Right cardiac atrium (tissue), 1 donor: ENCODE measurements around a stretch of chr2.

DNA sequence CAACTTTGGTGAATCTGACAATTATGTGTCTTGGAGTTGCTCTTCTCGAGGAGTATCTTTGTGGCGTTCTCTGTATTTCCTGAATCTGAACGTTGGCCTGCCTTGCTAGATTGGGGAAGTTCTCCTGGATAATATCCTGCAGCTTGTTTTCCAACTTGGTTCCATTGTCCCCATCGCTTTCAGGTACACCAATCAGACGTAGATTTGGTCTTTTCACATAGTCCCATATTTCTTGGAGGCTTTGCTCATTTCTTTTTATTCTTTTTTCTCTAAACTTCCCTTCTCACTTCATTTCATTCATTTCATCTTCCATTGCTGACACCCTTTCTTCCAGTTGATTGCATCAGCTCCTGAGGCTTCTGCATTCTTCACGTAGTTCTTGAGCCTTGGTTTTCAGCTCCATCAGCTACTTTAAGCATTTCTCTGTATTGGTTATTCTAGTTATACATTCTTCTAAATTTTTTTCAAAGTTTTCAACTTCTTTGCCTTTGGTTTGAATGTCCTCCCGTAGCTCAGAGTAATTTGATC, 214.8 kb downstream of the SLC8A1 start:
- PRO-cap, result no peak

- PRO-cap, result no peak
Measured at GRCh38 chr2:40282466-40283003, 169.4 kb downstream of the SLC8A1 start.

DNA sequence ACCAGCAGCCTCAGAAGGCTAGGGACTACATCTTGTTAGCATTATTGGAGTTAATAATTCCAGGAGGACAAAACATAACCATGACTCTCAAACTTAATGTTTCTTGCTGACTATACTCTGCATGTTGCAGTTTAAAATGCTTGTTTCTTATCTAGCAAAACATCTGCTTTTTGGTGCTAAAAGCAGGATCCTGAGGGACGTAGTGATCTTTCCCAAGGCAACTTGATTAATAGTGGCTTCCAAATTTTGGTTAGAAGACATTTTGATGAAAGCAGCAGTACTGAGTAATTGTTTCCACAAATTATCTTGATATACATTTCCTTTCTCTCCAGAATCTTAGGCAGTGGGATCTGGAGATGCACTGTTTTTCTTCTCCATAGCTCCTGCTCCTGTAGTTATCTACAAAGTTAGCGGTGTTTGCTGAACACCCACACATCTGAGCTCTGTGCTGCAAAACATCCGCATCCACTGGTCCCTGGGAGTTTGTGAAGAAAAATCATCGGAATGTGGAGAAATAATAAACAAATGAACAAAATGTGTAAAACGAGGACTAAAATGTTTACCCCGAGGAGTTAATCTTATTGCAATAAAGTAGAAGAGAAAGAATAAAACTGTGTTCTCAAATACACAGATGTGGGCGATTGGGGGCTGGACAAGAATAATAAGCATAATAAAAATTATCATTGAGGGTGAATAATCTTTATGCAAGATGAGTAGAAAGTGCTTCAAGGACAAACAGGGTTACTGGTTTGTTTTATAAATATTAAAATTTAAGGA, 326.9 kb upstream of the PKDCC start:
- PRO-cap, result no peak

DNA sequence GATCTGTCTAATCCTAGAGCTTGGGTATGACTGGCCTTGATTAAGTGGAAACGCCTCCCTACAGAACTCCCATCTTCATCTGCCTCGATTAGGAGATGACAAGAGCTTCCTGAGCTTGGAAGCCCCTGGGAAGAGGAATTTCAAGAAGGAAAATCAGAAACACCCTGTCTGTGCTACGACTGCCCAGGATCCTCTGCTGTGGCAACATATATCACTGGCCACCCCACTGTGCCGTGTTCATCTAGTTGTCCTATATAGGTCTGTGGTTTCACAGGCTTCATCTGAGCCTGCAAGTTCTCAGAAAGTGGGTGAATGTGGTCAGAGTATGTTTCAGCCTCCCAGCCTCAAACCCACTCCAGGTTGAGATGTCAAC, 151.4 kb upstream of the PKDCC start:
- PRO-cap, result no peak

DNA sequence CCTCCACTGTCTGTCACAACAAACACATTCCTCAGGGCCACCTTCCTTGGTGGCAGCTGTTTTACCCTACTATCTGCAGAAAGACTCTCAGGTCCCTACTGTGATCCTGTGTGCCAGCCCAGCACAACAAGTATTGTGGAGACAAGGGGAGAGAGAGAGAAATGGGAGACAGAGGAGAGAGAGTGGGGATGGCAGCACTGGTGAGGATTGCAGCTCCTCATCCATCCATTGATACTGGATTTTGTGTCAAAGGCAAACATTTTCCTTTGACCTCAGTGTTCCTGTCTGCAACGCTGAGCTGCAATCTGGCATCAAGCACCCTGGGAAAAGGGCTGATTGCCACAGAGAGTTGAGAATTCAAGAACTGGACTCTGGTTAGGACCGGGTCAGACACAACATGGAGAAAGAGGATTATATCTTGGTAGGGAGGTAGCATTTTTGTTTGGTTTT, 82.1 kb upstream of the PKDCC start:
- PRO-cap, result no peak

- PRO-cap, result no peak
Measured at GRCh38 chr2:42049463-42049970, 1.7 kb downstream of the PKDCC start.

DNA sequence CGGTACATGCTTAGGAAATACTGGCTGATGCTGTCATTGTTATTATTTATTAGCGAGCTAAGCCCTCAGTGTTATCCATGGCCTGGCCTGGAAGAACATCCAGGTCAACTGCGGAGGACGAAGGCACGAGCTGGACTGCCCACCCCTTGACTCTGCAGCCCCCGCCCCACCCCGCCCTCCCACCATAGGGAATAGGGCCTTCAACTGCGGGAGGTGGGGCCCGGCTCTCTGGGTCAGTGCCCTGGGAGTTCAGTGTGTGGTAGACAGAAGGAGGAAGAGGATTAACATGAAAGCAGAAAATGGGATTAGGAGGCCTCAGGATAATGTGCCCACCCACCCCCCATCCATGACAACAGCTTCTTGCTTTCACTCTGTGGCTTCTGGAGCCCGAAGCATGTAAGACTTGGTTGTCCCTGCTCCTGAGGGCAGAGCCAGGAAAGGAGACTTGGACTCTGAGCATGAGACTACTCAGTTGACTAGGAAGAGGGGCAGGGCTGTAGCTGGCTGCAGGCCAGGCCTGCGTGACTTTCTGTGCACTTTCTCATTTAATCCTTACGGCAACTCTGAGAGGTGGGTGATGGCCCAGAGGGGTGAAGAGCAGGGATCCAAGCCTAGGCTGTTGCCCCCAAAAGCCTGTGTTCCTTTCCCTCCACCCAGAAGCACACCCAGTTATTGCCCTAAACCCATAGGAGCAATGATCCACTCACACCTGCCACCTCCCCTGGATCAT, 13.3 kb downstream of the PKDCC start:
- PRO-cap, result no peak

DNA sequence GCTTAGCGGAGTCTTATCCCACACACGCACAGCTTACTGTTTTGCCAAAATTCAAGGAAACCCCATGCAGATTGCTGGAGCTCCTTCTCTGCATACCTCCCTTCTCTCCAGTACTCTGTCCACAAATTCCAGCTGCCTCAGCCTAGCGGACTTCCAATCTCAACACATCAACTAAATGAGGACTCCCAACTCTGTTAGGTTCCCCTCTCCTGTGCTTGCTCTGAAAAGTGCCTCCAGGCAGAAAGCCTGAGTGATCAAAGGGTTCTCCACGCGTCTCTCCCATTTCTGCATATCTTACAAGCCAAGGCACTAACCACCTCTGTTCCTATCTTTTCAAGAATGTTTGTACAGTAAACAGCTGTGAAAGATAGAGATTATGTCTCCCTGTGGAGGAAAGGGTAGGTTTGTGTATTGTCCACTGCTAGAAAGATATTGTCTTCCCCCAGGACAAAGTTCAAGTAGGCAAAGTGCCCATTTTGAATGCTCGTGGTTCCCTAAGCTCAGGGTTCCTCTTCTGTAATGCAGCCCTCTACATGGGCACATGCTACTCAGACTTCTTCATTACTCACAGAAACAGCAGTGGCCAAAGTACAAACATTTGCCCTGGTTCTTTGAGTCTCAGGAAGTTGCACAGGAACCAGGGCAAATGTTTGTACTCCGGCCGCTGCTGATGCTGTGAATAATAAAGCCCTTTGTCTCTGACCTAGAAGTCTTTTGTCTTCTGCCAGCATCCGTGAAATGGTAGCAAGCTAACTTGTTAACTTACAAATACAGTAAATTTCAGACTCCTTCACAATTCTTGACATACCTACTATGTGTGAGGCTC, 44.4 kb downstream of the PKDCC start:
- PRO-cap, result no peak

GRCh38 chr2:42098258-42099193, 50.7 kb downstream of the PKDCC start:
- PRO-cap, result no peak

DNA sequence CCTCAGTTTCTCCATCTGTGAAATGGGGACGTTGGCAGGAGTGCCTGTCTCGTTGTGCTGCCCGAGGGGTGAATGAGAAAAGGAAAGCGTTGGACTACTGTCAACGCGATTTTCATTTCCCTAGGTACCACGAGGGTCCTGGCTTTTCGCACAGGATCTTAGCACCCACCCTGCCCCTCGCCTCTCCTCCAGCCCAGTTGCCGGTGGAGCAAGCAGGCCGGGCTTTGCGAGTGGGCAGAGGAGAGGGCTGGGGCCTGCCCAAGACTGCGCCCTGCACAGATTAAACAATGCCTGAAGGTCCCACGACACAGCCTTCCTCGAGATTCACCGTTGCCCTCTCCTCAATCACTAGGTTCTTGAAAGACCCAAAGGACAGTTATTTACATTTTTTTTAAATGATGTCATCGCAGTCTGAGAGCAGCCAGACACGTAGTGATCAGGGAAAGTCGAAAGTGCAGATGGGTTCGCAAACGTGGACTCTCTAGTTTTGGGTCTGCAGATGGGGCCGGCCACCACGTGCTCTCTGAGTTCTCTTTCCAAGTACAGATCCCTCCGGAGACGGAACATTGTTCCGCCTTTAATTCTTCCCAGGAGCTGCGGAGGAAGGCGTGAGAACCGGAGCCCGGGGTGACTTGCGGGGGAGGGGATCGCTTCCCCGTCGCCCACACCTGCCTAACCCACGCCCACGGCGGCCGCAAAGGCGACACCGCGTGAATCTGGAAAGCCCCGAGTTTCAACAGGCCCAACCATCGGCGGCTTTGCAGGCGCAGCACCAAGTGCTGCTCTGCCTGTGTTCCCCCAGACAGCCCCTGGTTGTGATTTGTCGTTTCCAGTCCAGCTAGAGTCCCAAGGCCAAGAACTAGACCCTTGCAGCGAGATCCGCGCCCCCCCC, 54.2 kb downstream of the PKDCC start:
- PRO-cap, result no peak

DNA sequence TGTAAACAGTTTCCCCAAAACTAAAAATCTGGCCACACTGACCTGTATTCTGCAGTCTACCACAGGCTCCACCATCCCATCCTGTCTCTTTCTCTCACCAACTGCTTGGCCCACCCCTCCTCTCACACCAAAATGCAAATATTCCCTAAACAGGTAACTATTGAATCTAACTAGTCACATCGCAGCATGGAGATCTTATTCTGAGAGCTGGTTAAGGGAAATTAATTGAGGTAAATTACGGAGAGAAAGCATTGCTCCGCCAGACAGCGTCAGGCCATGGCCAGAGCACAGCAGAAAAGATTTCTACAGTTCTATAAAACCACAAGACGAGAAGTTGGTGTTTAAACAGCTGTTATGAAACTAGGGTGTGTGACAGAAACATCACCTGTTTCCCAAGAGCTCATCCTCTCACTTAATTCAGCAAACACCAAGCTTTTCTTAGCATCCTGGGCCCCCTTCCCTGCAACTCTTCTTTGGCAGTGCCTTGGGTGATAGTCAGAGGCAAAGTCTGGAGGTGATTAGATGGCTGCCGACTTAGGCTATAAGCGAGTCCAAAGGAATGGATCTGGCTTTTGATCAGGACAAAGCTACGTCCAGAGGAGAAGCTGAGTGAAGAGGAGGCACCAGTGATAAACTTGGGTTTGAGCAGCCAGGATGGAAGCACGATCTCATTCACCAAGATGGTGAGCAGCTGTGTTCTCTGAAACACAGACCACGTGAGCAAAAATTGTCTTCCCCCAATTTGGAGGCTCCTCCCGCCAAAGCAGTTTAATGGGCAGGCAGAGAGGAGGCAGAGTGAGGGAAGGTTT, 57.6 kb downstream of the PKDCC start:
- PRO-cap, result no peak

- PRO-cap, result no peak
Measured at GRCh38 chr2:42787870-42788147, 4.6 kb downstream of the HAAO start.

DNA sequence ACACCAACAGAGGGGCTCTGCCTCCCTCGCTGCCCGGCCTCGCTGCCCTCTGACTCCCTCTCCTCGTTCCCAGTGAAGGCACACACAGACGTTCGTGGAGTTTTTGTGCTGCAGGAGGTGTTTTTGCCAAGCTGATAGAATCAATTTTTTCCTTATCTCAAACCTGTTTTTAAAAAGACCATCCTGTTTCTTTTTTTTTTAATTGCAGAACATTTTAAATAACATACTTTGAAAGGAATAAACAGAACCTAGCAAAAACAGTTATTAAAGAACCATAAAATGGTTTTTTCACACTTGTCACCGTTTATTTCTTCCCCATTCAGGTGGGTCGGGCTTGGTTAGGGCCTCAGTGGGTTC, 71.5 kb upstream of the HAAO start:
- PRO-cap, result unidirectional peak, minus-strand start at position 74 of the sequence

GRCh38 chr2:42925983-42927027, 133.9 kb upstream of the HAAO start:
- PRO-cap, result no peak

DNA sequence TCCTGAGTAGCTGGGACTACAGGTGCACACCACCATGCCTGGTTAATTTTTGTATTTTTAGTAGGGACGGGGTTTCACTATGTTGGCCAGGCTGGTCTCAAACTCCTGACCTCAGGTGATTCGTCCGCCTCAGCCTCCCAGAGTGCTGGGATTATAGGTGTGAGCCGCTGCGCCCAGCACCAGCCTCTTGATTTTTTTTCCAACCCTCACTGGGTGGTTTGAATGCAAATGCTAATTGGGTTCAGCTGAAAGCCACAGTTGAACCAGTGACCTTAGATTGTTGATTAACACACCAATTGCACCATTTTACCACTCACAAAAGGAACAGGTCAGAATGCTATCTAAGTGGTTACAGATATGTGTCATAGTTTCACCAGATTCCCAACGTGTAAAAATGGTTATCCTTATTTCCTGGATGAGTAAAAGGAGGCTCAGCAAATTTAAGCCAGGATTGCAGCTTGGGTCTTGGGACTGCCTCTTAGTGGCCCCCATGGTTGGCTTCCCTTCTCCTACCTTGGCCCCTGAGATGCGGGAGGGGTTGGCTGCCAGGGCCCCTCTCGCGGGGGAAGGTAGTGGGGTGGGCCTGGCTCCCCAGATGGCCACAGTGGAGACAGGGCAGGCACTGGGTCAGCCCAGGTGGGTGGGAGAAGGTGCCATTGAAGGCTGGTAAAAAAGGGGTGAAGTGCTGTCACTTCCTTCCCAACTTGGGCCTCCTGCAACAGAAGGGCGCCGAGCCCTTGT, 164.8 kb upstream of the HAAO start:
- PRO-cap, result no peak

GRCh38 chr2:43026380-43026691, 200.1 kb downstream of the ZFP36L2 start:
- PRO-cap, result no peak

DNA sequence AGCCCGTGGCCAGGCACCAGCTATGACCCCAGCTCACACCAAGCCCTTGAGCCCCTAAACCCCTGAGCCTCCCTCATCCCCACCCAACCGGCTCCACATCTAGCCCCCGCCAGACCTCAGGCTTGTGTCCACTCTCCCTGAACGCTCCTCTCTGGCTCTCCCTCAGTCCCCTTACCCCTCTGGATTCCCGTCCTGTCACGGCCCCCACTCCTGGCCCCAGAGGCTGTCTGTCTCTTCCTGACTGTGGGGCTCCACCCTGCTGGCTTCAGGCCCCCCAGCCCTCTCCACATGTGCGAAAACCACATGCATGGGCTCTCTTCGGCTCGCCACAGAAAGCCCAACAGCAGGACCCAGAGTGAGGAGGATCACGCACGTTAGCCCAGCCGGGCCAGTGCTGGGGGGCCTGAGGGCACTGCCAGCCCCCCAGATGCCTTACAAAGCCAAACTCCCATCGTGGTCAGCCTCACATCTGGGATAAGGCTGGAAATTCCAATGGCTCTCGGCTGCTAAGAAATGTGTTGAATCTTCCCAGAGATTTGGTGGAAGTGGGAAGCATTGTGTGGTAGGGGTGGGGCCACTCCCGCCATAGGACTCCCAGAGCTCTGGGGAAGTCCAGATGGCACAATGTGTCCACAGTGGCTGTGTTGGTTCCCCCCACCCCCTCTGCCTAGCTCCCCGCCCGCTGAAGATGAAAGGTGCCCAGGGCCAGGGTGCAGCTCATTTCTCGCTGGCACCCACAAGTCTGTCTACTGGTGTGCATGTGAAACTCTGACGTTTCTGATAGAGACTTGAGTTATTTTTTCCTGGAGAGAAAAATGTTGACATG, 199.5 kb downstream of the ZFP36L2 start:
- PRO-cap, result no peak

- PRO-cap, result no peak
Measured at GRCh38 chr2:43039112-43039841, 187.1 kb downstream of the ZFP36L2 start.

- PRO-cap, result no peak
Measured at GRCh38 chr2:43059102-43059493, 167.3 kb downstream of the ZFP36L2 start.

- PRO-cap, result no peak
Measured at GRCh38 chr2:43067702-43068478, 158.5 kb downstream of the ZFP36L2 start.